Mesenchymal stem cell of the bone marrow (primary cell): Measurements from ENCODE around the gene SLC8A3.

DNA sequence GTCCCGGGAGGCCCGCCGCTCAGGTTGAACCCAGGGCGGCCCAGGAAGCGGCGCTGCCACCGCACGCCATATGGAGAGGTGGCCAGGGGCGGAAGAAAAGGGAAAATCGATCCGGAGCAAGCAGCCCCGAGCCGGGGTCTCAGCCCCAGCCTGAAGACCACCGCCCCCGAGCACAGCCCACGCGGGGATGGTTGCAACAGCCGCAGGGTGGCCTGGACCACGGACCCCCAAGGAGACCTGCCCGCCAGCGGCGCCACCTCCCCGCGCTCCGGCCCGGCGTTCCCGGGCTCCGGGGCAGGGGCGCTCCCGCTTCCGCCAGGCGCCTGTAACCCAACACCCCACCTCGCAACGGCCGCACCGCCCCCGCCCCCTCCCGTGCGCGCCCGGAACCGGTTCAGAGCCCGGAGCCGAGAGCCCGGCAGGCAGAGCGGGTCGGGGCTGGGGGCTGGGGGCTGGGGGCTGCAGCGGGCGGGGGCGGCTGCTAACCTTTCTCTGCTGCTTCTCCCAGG lies 582 bp downstream of the ACTN1 start:
- CAGE, long polyA plus RNA = no peak

DNA sequence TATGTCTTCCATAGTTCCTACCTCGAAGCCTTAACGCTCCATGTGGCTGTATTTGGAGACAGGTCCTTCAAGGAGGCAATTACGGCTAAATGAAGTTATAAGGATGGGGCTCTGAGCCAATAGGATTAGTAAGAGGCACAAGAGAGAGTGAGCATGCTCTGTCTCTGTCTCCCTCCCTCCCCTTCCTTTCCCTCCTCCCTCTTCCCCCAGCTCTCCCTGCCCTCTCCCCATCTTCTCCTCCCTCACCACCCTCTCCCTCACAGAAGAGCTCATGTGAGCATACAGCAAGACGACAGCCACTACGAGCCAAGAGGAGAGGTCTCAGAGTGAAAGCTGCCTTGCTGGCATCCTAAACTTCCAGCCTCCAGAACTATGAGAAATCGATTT lies 25.5 kb upstream of the ACTN1 start:
- CAGE, long polyA plus RNA = no peak

DNA sequence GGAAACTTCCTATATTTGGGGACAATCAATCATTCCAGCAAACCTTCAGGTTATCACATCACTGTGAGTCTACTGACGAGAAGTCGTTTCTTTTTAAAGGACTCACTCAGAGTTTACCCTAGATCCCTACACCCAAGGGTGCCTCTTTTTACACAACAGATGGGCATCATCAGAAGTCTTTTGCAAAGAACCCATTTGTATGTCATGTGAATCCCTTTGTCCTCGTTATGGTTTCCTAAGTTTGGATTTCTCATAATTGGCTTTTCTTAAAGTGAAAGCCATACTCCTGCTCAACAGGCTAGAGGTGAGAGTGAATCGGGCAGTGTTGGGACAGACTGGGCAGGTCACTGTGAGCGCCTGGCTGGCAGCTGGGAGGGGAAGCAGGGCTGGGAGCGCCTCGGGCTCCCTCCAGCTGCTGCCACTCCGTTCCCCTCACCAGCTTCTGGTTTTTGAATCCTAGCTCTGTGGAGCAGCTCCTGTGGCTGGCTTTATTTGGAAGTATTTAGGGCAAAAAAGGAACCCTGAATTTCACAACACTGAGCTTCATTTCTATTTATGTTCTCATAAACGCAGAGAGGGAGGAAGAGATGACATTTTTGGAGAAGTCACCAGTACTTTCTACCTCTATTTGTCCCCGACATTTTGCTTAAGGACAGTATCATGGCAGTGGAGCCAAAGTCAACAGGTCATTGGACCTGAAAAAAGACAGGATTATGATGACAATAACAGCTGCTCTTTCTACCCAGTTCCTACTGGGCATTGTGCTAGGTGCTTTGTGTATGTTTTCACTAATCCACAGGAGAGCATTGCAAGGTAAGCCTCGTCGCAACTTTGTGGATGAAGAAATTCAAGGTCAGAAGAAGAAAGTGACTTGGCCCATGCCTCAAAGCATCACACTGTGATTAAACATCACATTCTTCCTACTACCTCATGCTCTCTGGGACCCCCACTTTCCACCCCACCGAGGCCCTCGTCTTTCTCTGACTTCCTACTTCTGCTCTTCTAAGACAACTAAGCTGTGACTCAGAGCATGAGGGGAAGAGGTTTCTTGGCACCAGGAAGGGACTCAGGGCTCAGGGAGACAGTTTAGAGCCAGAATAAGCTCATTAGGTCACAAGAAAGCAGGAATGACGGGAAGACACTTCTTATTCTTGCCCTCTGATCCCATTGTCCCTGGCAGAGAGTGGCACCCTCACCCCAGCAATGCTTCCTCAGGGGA lies 64.0 kb upstream of the ACTN1 start:
- CAGE, long polyA plus RNA = no peak

DNA sequence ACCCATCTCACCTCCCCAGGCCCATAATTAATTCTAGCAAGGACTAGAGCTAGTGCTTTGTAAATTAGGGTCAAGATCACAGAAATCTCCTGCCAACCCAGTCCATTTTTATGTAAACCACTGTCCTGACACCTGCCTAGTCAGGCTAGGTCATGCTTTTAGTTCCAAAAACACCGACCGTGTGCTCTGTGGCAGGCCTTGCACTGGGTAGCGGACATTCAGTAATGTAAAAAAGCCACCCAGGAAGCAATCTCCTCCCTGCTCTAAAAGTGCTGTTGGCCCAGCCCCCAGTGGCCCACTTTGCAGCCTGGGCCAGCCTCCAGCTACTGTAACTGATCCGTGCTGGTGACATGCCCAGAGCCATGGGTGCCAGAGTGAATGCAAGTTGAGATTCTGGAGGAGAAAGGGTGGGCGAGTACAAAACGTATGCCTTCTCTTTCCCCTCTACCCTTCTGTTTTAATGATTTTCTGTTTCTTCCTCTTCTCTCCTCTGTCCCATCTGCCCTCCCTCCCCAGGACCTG lies 16.8 kb downstream of the PLEKHD1 start:
- CAGE, long polyA plus RNA = no peak

DNA sequence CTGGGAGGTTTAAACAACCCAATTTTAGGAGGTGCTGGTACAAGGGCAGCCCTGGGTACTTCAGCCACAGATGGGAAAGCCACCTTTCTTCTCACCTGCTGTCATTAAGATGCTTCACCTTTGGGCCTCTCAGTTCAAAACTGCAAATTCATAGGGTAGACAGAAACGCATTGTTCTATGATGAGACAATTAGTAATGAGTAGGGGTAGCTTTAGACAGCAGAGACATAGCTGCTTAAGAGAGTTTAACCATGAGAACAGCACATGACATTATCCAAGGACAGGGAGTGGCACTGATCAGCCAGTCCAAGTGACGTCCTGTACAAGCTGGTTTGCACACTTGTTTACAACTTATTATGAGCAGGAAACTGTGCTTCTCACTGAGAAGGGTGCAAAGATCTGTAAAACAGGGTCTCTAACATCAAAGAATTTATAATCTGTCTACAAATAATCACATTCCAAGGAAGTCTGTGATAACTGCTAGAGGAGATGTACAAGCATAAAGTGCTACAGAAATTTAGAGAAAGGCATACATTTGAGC lies 11.2 kb upstream of the SRSF5 start:
- CAGE, long polyA plus RNA = no peak

GRCh38 chr14:69772435-69772728 lies 5.4 kb downstream of the SRSF5 start:
- CAGE, long polyA plus RNA = no peak

GRCh38 chr14:69845872-69846201 lies 33.4 kb upstream of the SMOC1 start:
- CAGE, long polyA plus RNA = no peak

- CAGE, long polyA plus RNA = no peak
Measured at GRCh38 chr14:69879998-69880673, 920 bp downstream of the SMOC1 start.

- CAGE, long polyA plus RNA = no peak
Measured at GRCh38 chr14:69975451-69976157, 96.4 kb downstream of the SMOC1 start.

DNA sequence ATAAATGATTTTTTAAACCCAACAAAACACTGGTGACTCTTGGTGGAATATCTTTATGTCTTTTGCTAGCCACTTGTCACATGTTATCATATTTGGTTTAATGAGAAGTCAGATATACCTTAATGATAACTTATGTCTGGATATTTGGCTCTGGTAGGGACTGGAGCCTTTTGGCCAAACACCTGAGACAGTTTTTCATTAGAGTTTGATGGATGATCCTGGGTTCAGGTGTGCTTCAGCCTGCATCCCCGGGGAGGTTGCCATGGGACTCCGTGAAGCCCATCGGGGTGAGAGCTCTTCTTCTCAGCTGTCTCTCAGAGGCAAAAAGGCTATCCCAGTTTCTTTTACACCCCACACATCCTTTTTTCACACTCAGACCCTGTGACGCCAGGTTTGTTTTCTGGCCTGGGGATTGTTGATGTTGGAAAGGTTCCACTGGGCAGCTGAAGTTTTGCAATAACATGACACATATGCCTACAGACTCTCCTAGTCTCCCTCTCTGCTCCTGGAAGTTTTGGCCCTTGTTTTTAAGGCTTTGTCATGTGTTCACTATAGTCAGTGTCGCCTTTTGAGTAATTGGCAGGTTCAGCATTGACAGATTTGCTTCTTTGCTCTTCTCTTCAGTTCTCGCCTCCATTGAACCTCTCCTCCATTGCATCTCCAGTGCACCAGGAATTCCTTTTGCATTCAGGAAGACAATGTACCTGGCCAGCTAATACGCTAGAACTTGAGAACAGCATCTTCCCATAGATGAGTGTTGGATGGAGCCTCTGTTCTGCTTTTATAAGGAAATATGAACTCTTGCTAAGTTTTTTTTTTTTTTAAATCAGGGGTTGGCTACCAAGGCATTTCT lies 118.6 kb downstream of the SMOC1 start:
- CAGE, long polyA plus RNA = no peak

DNA sequence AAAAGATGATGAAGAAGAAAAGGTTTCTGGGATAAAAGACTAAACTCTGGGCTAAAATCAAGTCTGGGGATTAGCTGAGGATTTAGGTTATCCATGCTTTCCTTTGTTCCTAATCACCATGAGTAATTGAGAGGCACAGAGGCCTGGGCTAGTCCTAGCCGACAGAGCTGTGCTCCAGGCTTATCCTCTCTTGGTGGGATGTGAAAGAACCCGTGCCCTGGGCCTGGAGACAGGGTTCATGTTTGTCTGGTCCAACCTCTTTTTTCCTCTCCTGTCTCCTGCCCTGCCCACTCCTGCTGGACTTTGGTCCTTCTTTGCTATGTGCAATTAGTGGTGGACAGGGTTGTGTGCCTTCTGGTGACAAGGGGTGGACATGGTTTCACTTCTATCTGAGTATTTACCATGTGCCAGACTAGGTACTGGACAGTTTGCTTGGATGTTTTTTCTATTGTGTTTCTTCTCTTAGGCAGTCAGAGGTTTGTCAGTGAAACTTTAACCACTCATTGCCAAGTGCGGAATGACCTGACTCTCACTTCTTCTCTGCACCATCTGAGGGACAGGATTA lies 126.1 kb downstream of the SMOC1 start:
- CAGE, long polyA plus RNA = no peak

DNA sequence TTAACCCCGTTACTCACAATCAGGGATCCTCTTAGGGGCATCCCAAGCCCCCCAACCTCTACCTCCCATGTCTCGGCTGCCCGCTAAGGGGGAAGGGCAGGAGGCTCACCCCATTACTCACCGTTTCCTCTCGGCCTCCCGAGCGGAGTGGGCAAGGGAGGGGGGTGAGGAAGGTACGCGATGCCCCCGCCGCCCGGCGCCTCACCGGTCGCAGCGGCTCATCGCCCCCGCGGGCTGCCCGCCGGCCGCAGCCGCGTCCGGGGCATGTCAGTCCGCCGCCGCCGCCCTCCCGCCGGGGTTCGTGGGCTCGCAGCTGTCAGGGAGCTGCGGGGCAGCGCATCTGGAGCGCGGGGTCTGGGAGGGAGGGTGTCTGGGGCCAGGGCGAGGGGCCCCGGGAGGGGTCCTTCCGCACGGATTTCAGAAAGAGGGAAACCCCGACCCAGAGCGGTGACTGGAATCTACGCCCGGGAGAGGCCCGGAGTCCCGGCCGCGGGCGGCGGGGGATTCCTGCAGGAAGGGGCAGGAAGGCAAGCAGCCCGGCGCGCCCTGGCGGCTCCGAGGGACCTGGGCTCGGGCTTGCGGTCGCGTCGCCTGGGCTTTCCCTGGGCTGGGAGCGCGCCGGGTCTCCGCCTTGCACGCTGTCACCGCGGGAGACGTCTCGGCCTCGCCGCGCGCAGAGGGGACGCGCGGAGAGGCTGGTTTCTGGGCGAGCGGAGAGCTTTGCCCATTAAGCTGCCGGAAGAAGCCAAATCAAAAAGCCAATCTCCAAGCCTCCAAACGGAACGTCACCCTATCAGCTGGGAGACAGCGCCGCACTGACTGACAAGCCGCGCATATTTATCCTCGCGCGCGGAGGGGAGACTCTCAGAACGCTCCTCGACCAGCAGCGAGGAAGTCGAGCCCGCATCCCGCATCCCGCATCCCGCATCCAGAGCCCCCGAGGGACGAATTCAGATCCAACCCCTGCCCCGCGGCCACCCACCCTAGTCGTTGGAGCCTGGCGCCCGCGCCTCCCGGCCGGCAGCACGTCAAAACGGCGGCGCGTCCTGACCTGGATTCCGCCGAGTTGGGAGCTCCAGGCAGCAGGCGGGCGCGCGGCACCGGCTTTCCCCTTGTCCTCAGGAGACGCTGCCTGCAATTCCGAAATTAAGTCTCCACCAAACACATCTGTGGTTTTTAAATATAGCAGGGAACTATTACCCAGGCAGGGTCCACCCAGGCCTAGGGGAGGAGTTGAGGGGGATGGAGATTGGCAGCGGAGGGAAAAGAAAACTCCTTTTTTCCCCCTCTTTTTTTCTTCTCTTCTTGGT lies at the start of gene SLC8A3:
SLC8A3 (minus strand) TSS at position 694 of the 1,310 bp plus-strand sequence.
- CAGE, long polyA plus RNA = no peak

DNA sequence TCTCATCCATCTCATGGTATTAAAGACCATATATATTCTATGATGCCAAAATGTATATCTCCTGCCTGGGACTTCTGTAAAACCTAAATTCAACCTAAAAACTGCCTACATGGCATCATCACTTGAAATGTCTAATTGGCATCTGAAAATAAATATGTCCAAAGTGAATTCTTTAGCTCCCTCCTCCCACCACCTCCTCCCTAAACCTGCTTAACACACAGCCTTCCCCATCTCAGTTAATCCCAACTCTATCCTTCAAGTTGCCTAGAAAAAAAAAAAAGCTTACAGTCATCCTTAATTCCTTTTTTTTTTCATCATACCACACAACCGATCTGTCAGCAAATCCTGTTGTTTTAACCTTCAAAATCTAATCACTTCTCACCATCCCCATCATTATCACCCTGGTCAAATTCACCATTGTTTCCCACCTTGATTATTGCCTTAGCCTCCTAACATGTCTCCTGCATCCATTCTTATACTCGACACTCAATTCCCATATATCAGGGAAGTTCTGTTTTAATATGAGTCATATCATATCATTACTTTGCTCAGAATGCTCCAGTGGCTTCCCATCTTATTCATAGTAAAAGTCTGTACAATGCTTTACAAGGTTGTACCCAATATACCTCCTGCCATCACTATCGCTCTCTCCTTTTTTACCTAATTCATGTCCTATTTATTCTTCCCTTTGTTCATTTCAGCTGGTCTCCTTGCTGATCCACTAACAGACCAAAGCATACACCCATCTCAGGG lies 24.4 kb upstream of the ADAM20 start:
- CAGE, long polyA plus RNA = no peak

DNA sequence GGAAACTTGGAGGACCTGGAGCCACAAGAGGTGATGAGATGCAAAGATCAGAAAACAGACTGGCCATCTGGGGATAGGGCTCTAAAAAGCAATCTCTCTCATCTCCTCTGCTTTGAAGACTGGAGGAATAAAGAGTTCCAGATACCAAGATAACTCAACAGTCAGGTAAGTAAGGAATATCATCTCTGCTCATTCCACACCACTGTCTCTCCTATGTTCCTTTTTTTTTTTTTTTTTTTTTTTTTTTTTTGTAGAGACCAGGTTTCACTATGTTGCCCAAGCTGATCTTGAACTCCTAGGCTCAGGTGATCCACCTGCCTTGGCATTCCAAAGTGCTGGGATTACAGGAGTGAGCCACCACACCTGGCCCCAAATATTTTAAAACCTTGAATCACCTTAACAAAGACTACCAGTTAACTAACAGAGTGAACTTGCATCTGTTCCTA lies 8.2 kb downstream of the MED6 start:
- CAGE, long polyA plus RNA = no peak

DNA sequence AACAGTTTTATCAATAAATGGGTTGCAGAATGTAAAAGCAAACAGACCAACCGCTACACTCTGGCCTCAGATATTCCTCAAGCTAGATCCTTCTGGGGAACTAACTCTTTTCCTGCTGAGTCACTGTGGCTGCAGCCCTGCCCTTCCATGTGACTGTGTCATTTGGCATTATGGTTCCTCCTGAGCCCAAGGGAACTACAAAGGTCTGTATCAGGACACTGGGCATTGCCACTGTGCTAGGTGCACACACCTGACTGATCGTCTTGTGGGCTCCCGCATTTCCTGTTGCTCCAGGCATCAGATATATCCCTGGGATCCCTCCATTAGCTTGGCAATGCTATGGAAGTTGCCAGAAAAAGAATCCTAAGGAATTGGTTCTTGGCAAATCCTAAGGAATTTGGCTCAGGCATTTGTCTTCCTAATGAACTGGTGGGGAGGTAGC lies 56.7 kb downstream of the TTC9 start:
- CAGE, long polyA plus RNA = no peak

DNA sequence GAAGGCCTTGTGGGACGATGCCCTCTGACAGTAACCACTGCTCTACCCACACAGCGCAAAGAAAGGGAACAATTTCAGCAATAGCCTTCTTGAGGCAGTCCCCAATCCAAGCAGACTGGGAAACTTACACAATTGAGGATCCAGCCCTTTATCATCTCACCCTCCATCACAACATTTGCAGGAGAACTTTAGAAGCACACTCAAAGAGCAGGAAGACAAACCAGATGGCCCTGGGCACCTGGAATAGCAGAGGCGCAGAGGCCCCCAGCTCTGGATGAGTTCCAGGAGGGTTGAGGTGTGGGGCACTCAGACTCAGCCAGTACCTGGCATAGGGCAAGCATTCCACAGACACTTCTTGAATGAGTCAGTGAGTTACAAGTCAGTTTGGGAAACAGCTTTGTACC lies 54.5 kb downstream of the MAP3K9 start:
- CAGE, long polyA plus RNA = no peak

GRCh38 chr14:70886228-70886673 lies 21.0 kb upstream of the PCNX1 start:
- CAGE, long polyA plus RNA = no peak

DNA sequence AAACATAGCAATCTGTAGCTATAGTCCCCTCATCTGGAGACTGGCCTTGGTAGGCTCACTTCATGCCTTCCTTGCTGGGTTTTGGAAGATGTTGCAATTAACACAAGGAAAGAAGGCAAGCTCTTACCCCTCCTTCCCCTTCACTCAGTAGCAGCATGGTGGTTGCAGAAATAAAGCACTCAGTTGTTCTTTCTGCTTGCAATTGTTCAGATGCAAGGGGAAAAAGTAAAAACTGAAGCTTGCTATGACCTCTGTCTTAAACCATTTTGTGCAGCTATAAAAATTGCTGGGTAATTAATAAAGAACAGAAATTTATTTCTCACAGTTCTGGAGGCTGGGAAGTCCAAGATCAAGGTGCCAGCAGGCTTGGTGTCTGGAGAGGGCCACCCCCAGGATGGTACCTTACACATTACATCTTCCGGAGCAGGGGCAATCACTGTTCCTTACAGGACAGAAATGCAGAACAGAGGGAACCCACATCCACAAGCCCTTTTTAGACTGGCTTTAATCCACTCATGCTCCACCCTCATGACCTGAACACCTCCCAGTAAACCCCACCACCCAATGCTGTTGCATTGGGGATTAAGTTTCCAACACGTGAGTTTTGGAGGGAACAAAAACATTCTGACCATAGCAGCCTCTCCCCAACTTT lies 177.4 kb upstream of the SIPA1L1 start:
- CAGE, long polyA plus RNA = no peak

GRCh38 chr14:71439683-71440019 lies 119.4 kb downstream of the SIPA1L1 start:
- CAGE, long polyA plus RNA = no peak

GRCh38 chr14:71591819-71592311 lies 271.6 kb downstream of the SIPA1L1 start:
- CAGE, long polyA plus RNA = no peak